ENCODE data around the genes KRT24, KRT35 and GAST.

- RRBS = no CpG with 5 or more reads among the region's 6 CpGs
Measured at GRCh38 chr17:40180598-40181088, 3.4 kb downstream of the RAPGEFL1 start.

DNA sequence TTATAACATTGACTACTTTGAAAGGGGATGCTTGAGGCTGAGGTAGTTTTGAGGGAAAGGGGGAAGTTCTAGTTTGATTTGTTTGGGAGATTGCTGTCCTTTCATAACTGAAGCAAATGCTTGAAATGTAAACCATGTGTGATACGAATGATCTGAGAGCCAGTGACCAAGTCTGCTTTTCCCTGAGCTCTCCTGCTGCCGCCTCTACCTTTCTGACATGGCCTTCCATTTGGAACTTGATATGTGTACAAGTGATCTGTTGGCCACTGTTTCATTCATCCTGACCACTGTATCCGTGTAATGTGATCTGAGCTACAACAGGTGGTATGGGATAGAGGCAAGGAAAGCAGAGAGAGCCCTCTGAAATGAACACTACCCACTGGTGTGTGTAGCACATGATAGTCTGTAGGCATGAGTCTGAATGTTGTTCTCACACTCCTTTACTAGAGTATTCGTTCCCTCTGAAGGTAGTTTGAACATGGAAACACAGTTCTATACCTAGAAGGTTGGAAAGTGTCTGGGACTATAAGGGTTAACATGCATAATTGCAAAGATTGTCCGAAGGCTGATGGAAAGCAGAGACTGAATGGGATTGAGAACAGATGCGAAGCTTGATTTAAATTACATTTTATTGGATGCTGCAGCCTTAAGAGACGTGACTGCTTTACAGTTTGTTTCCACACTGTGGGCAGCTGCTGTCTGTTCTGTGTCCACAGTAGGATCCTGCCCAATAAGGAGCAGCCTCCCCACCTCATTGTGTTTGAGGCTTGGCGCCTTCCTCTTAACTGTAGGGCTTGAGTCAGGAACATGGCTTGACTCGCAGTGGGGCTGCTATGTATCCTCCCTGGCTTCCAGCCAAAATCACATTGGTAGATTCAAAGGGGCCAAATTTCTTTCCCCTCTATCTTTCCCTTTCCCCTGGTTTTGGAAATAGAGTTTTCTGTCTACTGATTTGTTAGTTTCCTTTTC lies 5.5 kb upstream of the RARA start:
- RRBS = no CpG with 5 or more reads among the region's 9 CpGs

DNA sequence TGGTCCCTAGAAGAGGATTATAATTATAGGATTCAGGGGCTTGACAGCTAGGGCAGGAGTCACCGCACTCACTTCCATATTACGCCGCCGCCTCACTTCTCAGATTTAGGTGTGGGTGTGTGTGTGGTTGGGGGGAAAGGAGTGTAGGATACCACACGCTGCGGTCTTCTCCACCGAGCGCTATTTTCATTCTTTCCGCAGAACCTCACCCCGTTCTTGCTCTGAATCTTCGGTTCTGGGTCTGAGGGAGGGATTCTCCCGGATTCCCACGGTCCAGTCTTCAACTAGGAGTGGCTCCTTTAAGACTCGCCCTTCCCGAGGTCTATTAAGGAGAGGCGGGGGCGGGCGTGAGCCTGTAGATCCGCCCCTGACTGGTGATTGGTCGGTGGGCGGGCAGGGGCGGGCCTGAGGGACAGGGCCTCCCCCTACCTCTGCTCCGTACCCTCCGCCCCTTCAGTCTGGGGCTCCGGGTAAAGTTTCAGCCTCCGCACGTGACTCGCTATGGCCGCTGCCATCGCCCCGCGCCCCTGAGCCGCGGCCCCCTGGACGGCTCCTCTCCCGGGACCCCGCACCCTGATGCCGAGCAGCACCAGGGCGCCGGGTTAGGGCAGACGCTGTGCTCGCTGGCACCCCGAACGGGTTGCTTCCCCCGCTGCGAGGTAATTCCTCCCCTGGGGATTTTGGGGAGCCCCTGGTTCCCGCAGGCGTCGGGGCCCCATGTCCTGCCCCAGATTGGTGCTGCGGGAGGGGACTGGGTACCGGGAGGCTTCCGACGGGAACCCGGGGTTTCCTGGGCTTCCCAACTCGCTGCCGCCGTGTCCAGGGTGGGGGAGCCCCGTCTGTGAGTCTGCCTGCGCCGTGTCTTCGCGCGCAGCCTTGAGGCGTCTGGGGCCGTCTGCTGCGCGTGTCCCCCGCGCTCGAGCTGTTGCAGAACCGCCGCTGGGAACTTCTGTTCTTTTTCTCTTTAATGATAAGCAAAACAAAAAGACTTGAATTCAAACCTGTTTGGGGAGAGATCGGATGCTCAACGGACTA lies 9.1 kb downstream of the RARA start:
- RRBS = 1% methylated on average over 12 of the region's 74 CpGs

DNA sequence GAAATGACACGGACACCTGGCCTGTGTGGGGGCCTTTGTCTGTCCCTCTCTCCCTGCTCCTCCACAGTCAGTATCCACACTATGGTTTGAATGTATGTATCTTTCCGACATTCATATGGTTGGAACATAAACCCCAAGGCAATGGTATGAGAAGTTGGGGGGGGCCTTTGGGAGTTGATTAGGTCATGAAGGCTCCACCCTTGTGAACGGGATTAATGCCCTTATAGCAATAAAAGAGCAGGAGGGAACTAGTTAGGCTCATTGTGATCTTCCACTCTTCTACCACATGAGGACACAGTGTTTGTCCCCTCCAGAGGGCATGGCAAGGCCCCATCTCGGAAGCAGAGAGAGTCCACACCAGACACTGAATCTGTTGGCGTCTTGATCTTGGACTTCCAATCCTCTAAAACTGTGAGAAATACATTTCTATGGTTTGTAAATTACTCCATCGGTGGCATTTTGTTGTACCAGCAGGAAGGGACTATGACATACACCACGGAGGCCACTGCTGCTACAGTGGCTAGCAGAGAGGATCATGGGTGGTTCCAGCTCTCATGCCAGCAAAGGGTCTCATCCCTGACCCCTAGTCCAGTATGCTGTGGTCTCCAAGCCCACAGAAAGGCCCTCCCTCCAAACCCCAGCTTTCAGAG lies 12.4 kb downstream of the CCR7 start:
- RRBS = no CpG with 5 or more reads among the region's 7 CpGs

GRCh38 chr17:40601445-40601914 lies 36.2 kb upstream of the CCR7 start:
- RRBS = no CpG with 5 or more reads among the region's 6 CpGs

- RRBS = 2% methylated on average over 2 of the region's 12 CpGs
Measured at GRCh38 chr17:40647235-40647691, 355 bp downstream of the SMARCE1 start.

- RRBS = no CpG with 5 or more reads among the region's 9 CpGs
Measured at GRCh38 chr17:40703554-40703887, at the start of gene KRT24. TSS of gene KRT24 (minus strand) at chr17:40703752.

- RRBS = no CpG with 5 or more reads among the region's 5 CpGs
Measured at GRCh38 chr17:40926903-40927477, 10.5 kb downstream of the KRT23 start.

DNA sequence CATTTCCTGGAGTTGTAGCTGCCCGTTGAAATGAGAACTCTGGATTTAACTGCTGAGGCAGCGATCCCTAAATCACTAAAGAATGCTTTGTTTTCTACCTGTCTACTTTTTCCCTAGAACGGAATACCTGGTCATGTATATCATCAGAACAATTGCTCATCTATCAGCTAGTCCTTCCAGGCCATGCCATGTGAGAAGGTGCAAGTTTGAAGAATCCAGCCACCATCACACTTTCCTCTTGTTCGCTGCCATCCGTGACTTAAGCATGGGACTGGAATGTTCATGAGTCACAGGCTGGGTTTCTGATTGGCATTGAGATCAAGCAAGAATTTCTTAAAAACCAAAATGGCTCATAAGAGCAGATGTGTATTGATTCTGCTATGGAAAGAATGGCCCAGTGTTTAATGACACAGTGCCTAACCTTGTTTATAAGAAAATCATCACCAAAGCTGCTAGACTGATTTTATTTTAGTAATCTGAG lies 308 bp upstream of the KRTAP2-3 start:
- RRBS = no CpG with 5 or more reads among the region's 5 CpGs

- RRBS = no CpG with 5 or more reads among the region's 7 CpGs
Measured at GRCh38 chr17:41117839-41118195, 356 bp downstream of the KRTAP4-11 start.

DNA sequence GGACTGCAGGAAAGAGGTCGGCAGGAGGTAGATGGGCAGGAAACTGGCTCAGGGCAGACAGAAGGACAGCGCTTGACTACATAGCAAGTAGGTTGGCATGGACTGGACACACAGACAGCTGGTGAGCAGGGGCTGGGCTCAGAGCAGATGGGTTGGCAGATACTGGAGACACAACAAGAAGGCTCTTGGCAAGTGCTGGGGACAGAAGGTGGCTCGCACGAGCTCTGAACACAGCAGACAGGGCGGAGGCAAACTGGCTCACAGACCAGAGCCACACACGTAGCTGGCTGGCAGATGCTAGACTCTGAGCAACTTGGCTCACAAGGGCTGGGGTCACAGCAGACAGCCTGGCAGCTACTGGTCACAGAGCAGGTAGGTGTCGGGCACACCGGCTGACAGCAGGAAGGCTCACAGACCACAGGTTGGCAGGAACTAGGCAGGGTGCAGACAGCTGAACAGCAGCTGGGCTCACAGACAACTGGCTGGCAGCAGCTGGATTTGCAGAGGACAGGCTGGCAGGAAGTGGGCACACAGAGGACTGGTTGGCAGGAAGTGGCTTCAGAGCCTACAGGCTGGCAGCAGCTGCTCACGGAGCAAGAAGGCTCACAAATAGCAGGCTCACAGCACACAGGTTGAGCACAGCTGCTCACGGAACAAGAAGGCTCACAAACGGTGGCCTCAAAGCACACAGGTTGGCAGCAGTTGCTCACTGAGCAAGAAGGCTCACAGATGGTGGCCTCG lies 767 bp downstream of the KRTAP16-1 start:
- RRBS = no CpG with 5 or more reads among the region's 12 CpGs

GRCh38 chr17:41481025-41481299 lies at the start of gene KRT35:
TSS of gene KRT35 (minus strand) at chr17:41481151.
- RRBS = no CpG with 5 or more reads among the region's 1 CpG

DNA sequence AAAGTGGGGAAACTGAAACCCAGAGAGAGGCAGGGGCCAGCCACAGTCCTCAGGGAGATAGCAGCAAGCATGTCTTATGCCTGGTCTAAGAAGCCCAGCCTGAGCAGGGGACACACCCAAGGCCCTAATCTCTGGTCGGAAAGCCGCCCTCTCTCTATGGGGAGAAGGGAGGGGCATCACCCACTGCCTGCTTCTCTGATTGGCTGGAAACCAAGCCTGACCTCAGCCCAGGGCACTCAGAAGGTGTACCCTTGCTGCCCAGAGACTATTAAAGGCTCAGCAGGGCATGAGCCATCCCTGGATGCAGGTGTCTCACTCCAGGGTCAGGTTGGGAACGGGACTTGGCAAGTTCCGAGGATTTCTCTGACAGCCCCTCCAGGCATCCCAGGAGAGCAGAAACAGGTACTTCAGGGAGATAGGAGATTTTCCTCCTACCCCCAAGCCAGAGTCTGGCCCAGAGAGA lies 5.8 kb upstream of the KRT13 start:
- RRBS = no CpG with 5 or more reads among the region's 4 CpGs

GRCh38 chr17:41521508-41522033 lies 2.9 kb upstream of the KRT15 start:
- RRBS = no CpG with 5 or more reads among the region's 3 CpGs

DNA sequence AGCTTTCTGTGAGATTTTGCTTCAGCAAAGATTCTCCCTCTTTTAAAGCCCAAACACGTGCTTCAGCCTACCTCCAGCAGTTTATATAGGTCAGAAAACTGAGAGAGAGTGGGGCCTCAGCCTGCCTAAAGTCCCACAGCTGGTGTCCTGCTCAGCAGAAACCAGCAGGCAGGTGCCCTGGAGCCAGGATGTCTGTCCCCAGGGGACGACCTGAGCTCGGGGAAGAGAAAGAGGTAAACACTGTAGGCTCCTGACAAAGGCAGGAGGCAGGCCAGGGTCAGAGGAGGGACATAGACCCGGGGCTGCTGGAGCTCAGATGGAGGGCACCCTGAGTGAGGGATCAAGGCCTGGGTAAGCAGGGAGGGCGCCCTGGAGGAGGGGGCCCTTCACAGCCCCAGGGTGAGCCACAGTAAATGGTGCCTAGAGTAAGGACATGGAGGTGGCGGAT lies 12.2 kb upstream of the KRT19 start:
- RRBS = no CpG with 5 or more reads among the region's 6 CpGs

DNA sequence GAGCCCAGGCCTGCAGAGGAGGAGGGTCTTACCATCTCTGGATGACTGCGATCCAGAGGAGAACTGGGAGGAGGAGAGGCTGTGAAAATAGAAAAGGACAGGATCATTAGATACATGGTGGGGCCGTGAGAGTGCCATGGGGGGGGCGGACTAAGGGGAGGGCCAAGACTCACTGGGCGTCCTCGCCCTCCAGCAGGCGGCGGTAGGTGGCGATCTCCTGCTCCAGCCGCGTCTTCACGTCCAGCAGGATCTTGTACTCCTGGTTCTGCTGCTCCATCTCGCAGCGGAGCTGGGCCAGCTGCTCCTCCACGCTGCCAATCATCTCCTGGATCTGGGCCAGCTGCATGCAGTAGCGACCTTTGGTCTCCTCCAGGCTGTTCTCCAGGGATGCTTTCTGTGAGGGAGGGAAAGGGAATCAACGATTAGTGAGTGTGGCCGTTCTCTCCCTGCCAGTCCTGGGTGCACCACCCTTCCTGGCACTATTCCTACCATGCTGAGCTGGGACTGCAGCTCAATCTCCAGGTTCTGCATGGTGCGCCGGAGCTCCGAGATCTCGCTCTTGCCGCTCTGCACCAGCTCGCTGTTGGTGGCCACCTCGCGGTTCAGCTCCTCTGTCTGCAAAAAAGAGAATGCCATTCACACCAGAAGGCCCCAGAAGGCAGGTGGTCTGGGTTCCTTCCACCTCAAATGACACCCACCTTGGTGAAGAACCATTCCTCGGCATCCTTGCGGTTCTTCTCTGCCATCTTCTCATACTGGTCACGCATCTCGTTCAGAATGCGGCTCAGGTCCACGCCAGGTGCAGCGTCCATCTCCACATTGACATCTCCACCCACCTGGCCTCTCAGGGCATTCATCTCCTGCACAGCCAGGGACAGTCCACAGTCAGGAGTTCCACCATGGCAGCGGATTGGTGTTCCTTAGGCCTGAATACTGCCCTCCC lies 3.4 kb downstream of the KRT14 start:
- RRBS = no CpG with 5 or more reads among the region's 33 CpGs

GRCh38 chr17:41622678-41622877 lies 1.8 kb downstream of the KRT17 start:
- RRBS = no CpG with 5 or more reads among the region's 3 CpGs

- RRBS = no CpG with 5 or more reads among the region's 6 CpGs
Measured at GRCh38 chr17:41663617-41663980, 25.1 kb upstream of the EIF1 start.

DNA sequence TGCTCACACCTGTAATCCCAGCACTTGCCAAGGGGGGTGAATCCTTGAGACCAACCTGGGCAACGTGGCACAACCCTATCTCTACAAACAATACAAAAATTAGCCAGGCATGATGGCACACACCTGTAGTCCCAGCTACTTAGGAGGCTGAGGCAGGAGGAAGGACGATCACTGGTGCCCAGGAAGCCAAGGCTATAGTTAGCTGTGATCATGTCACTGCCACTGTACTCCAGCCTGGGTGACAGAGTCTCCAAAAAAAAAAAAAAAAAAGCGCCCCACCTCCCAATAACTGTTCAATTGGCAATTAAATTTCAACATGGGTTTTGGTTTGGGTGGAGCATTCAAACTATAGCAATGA lies 4.7 kb downstream of the EIF1 start:
- RRBS = no CpG with 5 or more reads among the region's 3 CpGs

- RRBS = no CpG with 5 or more reads among the region's 6 CpGs
Measured at GRCh38 chr17:41712047-41712504, at the start of gene GAST. TSS of gene GAST (plus strand) at chr17:41712331.

Measured in BE2C (cell line).